SJSA1 (cell line): ENCODE data around the gene CYP27C1.

GRCh38 chr2:126658294-126658615 lies 2.3 kb downstream of the GYPC start:
- RAMPAGE, long total RNA, result no peak

GRCh38 chr2:127069701-127070224 lies 37.2 kb downstream of the BIN1 start:
- RAMPAGE, long total RNA, result no peak

GRCh38 chr2:127083604-127084590 lies 23.1 kb downstream of the BIN1 start:
- RAMPAGE, long total RNA, result no peak

GRCh38 chr2:127084591-127085054 lies 22.3 kb downstream of the BIN1 start:
- RAMPAGE, long total RNA, result no peak

GRCh38 chr2:127104817-127105528 lies 2.0 kb downstream of the BIN1 start:
- RAMPAGE, long total RNA, result no peak

- RAMPAGE, long total RNA, result no peak
Observed at GRCh38 chr2:127107599-127108092, 692 bp upstream of the BIN1 start.

DNA sequence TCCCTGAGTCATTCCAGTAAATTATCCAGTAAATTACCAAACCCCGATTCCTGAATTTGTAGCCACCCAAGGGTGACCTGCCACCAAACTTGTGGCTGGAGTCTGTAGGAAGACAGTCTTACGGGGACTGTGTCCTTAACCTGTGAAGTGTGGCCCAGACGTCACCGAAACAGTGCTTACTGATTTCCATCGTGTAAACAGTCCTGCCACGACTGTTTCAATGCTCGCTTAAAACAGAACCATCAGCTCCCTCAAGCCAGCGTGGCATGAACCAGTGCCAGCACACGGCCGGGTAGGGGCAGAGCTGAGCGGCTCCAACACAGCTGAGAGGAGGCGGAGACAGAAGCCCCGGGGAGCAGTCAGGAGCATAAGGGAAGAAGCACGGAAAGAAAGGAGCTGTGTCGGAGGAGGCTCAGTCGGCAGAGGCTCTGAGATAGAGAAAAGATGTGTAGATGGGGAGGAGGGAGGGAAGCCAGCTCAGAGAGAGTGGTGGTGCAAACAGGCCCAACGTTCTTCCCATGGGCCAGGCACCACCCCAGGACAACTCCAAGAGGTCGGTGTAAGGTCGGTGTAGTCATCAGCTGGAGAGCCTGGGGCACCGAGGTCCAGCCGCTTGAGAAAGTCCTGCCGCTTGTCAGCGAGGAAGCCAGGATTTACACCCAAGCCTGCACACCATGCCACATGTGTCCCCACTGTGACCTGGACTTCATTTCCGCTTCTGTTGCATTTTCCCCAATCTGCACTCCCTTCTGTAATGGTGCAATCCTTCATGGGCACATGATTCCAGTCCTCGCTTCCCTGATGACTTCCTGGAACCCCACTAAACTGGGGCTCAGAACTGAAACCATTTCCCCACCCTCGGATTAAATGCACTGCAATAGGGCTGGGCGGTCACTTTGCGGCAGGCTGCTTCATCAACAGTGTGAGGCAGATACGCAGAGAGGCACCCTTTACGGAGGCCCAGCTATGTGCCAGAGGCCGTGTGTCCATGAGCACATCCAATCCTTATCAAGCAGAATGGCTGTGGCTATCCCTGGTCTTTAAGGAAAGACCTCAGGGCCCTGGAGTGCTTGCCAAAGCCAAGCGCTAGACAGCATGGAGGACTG lies 43.6 kb downstream of the CYP27C1 start:
- RAMPAGE, long total RNA, result no peak

- RAMPAGE, long total RNA, result no peak
Observed at GRCh38 chr2:127219590-127220548, at the start of gene CYP27C1. CYP27C1 (minus strand) TSS chr2:127220299.

GRCh38 chr2:127284043-127284670 lies 9.8 kb downstream of the ERCC3 start:
- RAMPAGE, long total RNA, result no peak

DNA sequence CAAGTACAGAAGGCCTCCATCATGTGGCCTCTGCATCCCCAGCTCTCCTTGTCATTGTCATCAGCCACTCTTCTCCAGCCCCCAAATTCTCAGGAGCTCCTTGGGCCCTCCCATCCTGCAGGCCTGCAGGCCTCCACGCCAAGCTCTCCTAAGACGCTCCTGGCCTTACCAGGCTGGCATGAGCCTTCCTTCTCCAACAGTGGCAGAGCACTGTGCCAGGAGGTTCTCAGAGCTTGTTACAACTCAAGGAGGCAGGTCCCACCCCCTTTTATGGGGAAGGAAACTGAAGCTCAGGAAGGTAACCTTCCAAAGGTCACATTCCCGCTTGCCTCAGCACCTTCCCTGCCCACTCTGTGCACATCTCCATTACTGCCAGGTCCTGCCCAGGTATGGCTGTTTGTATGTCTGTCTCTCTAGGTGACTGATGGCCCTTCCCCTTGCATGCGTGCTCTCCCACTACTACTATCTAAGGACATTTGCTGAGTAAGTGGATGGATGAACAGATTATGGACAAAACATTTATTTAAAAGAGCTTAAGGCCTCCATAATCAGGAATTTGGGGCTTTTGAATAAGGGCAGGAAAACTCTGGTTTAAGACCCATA lies 14.6 kb upstream of the MAP3K2 start:
- RAMPAGE, long total RNA, result no peak

GRCh38 chr2:127419275-127419888 lies 1.2 kb downstream of the PROC start:
- RAMPAGE, long total RNA, result no peak

GRCh38 chr2:127584337-127584781 lies 48.9 kb downstream of the MYO7B start:
- RAMPAGE, long total RNA, result no peak

GRCh38 chr2:127631013-127632355 lies 14.5 kb upstream of the GPR17 start:
- RAMPAGE, long total RNA, result no peak

DNA sequence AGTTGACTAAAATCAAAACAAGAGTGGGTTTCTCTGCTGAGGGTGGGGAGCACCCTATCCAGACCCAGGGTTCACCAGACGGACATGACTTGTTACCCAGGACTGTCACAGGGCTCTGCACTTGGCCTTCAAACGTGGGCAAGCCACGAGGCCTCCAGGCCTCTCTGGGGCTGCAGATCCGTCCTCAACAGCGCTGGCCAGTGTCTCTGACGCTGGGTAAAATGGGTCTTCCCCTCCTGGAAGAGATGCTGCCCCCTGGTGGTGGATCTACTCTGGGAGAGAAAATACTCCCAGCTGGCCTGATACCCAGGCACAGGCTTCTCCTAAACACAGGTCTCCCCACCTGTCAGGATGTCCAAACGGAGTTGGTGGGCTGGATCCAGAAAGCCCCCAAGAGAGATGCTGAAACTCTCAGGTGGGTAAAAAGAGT lies 3.7 kb downstream of the GPR17 start:
- RAMPAGE, long total RNA, result no peak

DNA sequence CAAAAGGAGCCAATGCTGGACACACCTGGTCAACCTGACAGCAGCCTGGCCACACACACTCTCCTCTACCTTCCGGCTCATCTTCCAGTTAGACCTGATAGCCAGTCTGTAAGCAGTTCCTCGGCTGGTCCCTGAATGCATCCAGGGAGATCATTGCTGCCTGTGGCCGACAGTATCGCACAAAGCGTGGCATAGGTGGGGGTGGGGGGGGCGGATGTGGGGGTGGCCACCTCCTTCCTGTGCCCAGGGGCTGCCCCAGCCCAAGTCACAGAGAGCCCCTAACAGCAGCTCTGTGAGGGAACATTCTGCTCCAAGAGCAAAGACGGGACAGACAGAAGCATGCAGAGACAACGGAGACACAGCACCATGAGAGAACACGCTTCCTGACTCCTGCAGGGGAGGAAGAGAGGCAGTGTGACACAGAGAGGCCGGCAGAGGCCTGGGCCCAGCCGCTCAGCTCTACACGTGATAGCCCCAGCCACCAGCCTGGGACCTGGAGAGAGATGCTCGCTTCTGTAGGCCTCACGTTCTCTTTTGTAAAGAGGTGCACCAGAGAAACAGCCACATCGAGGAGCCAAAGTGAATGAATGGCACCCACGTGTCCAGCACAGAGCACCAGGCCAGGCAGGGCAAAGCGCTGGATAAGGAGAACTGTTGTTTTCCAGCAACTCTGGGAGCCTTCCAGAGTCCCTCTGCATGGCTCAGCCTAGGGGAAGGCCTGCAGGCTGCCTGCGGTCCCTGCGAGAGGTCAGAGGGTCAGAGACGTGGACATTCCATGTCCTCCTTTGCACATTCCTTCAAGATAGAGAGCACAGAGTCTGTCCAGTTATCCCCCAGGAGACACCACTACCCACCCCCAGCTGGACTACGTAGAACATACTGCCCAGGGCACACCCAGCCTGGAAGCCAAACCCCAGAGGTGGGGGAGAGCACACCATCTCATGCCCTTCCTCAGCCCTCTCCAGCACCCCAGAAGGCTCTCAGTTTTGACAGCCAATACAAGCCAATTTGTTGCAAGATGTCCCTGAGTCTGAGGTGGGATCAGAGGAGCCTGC lies 14.3 kb downstream of the LIMS2 start:
- RAMPAGE, long total RNA, result no peak

- RAMPAGE, long total RNA, result no peak
Observed at GRCh38 chr2:127664462-127665048, 10.8 kb downstream of the LIMS2 start.

- RAMPAGE, long total RNA, result no peak
Observed at GRCh38 chr2:127830788-127831369, 19.9 kb upstream of the WDR33 start.

DNA sequence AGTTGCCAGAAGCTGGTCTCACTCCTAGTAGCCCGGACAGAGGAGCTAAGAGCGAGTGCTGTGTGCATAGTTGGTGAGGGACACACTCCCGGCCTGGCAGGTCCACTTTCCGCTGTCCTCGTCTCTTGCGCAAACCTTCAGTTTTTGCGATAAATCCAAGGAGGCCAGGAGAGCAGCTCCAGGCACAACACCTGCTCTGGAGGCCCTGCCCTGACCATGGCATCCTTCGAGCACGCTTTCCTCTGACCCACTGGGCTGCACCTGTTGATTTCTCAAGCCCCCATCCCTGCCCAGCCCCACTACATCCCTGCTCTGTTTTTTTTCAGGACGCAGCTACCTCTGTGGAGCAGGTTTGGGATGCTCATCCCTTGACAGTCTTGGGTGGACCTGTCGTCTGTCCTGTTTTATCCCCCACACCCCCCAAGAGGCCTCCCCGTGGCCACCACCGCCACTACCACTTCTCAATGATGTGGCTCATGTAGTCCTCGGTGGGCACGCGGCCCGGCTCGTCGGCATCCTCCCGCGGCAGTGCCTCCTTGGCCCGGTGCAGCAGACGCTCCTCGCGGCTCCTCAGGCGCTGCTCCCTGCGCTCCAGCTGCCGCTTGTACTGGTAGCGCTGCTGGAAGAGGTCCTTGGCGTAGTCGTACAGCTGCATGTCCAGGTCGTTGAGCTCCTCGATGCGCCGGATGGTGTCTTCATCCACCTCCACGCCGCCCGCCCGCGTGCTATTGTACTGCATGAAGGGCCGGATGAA lies 50.8 kb downstream of the HS6ST1 start:
- RAMPAGE, long total RNA, result no peak

- RAMPAGE, long total RNA, result no peak
Observed at GRCh38 chr2:128280111-128280919, 38.4 kb downstream of the HS6ST1 start.

DNA sequence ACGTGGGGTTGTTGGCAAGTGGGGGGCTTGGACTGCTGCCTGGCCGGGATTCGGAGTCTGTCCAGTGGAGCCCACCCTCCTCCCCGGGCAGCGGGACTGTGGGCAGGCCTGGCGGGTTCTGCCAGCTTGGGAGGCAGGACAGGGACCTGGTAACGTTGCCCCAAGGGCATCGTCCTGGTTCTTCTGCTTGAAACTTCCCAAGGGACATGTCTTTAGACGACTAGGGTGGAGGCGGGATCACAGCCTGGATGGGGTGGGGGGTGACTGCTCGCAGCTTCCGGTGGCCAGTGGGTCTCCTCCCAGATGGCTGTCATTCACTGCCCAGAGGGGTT lies 4.1 kb upstream of the HS6ST1 start:
- RAMPAGE, long total RNA, result no peak